Metastatic Liver Carcinoma in the Lung (tissue), 2 donors: ENCODE results near the gene ZNF546.

- PRO-cap, 2 experiments, result no peak in any of the 2 experiments
Observed at GRCh38 chr19:38836311-38837486, 5.1 kb upstream of the ECH1 start.

DNA sequence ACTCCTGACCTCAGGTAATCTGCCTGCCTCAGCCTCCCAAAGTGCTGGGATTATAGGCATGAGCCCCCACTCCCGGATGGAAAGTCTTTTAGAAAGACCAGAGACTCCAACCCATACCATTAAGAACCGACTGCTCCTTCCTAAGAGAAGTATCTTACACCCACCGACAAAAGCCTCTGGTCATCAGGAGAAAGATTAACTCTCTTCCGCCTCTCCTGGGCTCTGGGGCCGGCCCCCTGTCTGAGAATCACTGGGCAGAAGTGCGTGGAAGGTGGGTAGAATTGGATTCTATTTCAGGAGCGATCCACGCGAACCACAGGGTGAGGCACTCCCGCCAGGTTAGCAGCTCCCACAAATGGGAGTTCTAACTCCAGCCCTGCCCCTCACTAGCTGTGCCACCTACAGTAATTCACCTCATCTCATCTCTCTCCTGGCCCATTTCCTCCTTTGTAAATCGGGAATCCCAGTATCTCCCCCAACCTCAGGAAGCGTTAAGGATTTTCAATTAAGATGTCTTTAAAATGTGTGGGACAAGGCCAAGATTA, 1.4 kb downstream of the HNRNPL start:
- PRO-cap, 2 experiments, result no peak in any of the 2 experiments

DNA sequence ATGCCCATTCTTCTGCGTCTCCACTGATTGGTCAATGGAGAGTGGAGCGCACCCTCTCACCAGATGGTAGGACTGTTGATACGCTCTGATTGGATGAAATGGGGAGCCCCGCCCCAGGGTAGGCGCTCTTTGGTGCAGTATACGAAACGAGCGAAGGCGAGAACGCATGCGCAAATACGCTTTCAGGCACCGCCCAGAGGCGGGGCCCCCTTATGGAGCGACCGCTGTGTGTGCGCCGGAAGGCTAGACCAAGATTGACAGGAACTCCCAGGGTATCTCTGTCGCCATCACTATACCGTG, 604 bp upstream of the HNRNPL start:
- PRO-cap, 2 experiments, result peak in 2 of 2 experiments; most common plus-strand start position 213 of the sequence (in 1)

GRCh38 chr19:38894589-38895374, 4.6 kb downstream of the SIRT2 start:
- PRO-cap, 2 experiments, result no peak in any of the 2 experiments

GRCh38 chr19:39143688-39144145, 18.1 kb downstream of the PAK4 start:
- PRO-cap, 2 experiments, result no peak in any of the 2 experiments

DNA sequence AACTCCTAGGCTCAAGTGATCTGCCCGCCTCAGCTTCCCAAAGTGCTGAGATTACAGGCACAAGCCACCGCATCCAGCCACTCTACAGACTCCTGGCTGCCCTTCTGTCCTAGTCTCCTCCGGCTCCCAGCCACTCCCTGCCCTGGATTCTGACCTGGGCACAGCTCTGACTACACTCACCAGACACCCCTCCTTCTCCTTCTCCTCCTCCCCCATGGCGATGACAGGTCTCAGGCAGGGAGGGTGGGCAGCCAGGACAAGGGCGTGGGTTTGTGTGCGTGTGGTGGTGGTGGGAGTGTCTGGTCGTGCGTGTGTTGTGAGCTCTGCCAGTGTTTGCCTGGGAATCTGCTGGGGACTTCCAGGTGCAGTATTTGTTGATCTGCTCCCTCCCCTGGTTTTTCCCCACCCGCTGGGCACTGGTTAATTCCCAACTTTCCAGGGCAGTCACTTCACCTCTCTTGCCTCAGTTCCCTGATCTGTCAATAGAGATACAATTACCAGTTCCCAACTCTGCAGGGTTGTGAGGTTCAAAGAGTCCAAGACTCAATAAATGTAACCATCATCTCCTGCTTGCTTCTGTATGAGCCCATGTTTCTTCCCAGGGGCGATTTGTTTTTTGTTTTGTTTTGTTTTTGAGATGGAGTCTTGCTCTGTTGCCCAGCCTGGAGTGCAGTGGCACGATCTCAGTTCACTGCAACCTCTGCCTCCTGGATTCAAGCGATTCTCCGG, 2.8 kb upstream of the NCCRP1 start:
- PRO-cap, 2 experiments, result no peak in any of the 2 experiments

- PRO-cap, 2 experiments, result no peak in any of the 2 experiments
Observed at GRCh38 chr19:39237759-39238265, 7.0 kb downstream of the IFNL3 start.

DNA sequence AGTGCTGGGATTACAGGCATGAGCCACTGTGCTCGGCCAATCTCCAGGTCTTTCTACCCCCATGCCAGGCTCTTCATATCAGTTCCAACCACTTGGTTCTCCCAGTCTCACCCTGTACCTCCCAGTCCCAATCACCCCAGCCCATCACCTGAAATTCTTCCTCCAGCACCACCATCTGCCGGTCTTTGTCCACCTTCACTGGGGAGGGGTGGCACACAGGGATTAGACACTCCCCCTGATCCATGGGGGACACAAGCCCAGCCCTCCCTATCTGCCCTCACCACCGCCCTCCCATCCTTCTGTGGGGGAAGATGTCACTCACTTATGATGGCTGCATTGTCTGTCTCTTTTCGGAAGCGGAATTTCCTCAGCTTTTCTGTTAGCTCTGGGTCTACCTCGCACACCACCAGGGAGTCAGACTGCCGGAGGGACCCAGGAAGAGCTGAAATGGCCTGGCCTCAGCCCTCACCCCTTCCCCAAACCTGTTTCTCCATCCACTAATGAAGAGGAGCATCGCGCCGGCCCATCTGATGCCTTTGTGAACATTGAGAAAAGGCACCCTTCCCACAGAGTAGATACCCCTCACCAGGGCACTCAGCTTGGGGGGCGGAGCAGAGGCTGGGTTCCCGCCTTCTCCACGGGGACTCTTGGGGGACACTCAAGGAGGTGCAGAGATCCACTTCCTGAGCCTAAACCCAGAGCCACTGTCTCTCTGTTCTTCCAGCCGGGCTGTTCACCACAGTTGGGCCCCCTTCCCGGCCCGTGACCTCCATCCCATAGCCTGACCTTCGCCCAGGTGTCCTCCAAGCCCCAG, 523 bp downstream of the GMFG start:
- PRO-cap, 2 experiments, result no peak in any of the 2 experiments

DNA sequence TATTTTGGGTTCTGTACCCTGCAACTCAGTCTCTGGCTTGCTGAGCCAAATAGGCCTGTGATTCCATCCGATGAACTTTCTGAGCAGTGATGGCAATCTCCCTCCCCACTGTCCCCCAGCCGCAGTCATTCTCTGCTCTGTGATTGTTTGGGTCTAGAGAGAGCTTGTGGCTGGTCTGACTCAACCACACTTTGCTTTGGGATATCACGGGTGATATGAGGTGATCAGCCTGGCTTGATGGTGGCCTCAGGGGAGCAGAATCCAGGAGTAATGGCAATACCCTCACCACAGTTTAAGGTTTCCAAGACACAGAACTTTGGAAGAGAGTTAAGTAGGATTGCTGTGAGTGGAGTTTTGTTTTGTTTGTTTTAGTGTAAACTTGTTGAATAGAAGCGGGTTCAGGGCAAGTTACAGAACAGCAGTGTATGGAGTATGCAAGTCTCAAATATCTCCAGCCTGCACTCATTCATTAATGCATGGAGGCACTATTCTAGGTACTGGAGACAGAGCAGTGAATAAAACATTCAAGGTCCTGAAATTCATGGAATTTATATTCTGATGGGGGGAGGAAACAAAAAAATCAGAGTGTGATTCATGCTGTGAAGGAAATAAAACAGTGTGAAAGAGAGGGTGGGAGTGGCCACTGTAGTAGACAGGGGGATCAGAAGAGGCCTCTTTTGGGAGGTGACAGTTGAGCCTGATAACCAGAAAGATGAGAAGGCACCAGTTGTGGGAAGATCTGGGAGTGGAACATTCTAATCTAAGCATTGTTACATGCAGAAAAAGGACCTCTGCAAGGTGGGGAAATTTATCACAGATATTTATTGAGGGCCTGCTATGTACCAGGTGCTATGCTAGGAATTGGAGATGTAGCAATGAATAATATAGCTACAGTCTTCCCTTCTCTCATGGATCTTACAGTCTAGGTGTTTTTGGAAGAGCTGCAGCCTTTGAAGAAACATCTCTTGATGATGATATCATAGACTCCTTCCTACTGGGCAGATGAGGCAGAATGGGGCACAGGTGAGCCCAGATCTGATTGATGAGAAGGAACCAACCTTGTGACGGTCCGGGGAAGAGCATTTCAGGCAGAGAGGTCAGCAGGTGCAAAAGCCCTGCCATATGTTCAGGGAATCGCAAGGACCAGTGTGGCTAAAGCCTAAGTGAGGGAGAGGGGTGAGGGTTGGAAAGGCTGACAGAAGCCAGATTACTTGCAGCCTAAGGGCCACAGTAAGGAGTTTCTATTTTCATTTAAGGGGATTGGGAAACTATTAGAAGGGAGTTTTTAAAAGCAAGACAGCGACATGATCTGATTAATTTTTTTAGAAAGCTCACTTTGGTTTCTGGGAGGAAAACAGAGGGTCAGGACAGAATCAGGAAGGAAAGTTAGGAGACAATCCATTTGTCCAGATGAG, 5.7 kb downstream of the SAMD4B start:
- PRO-cap, 2 experiments, result no peak in any of the 2 experiments

DNA sequence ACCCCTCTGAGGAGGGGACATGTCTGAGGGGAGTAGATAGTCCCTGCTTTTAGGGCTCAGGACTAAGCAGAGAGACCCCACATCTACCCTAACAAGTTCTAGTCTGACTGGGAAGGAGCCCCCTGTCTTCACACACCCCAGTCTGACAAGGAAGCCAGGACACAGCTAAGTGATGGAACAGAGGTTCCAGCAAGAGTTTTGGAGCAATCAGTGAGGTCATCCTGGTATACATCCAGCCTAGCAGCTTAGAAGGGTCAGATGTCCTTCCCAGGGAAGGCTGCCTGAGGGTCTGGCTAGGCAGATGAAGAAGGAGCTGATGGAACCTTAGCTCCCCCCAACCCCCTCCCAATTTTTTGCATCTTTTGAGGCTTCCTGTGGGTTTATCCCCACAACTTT, 14.9 kb downstream of the PAF1 start:
- PRO-cap, 2 experiments, result no peak in any of the 2 experiments

- PRO-cap, 2 experiments, result peak in 2 of 2 experiments; most common plus-strand start chr19:39403883 (in 2); most common minus-strand start chr19:39403573 (in 1)
Observed at GRCh38 chr19:39403406-39404488, 2.9 kb upstream of the ZFP36 start.

GRCh38 chr19:39413025-39413932, 810 bp downstream of the PLEKHG2 start:
- PRO-cap, 2 experiments, result peak in 2 of 2 experiments; most common plus-strand start chr19:39413779 (in 2); most common minus-strand start chr19:39413592 (in 1)

DNA sequence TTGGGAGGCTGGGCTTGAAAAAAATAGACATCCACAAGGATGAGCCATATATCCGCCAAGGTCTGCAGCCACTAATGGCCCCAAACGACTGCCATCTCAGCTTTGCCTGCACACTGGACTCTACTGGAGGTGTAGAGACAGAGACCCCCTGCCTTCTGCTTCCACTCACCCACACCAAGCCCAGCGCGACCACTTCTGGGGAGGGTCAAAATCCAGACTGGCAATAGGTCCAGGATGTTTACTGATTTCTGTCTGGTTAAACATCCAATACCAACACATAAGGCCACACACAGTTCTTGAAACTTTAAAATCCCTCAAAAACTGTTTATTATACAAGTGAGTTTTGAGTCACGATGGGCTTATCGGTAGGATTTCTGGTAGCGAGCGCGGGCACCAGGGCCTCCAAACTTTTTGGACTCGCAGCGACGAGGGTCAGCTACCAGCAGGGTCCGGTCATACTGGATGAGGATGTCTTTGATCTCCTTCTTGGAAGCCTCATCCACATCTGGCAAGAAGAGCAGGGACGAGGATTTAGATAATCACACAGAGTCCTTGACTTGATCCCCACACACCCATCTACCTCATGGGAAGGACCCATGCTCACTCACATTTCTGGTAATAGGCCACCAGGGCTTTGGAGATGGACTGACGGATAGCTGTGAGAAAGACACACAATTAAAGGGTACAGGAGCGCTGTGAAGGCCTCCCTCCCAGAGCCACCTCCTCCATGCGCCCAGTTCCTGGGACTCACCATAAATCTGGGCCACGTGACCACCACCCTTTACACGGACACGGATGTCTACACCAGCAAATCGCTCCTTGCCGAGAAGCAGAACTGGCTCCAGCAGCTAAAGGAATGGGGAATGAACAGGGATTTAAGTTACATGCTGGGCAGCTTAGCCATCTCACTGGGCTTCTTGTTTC, 2.6 kb downstream of the RPS16 start:
- PRO-cap, 2 experiments, result no peak in any of the 2 experiments

DNA sequence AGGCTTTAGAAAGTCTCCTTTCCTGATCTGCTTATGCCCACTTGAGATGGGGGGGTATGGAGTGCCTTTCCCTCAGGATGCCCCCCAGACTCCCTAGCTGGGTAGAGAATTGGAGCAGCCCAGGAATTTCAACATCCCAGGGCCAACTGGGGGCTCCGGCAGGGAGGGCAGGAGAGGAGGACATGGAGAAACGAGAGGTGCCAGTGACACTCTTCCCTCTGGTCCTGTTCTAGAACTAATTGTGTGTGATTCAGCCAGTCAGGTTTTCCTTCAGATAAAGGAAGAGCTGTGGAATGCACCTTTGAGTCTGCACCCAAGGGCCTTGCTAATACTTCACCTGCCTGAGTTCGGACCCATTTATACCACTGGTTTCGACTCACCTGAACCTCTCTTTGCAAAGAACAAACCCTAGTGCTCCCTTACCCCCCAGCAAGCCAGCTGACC, 13.1 kb upstream of the TIMM50 start:
- PRO-cap, 2 experiments, result no peak in any of the 2 experiments

DNA sequence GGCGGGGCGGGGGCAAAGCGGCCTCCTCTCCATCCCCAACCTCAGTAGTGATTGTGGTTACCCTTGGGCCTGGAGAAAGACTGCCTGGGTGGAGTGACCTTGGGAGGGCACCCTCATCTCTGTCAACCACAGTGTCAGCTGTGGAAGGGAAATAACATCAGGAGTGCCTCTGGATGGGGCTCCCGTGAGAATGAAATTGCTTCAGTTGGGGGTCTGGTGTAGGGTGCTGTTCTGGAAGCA, 7.0 kb upstream of the TIMM50 start:
- PRO-cap, 2 experiments, result no peak in any of the 2 experiments

DNA sequence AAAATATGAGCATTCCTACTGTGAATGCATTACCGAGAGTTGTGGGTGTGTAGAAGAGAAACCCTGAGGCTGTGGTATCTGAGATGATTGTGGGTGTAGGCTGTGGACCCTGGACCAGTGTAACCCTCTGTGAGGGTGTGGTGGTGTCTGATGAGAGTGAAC, 222 bp downstream of the LGALS14 start:
- PRO-cap, 2 experiments, result no peak in any of the 2 experiments

DNA sequence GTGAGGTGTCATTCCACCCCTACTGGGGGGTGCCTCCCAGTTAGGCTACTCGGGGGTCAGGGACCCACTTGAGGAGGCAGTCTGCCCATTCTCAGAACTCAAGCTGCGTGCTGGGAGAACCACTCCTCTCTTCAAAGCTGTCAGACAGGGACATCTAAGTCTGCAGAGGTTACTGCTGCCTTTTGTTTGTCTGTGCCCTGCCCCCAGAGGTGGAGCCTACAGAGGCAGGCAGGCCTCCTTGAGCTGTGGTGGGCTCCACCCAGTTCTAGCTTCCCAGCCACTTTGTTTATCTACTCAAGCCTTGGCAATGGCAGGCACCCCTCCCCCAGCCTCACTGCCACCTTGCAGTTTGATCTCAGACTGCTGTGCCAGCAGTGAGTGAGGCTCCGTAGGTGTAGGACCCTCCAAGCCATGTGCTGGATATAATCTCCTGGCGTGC, 15.1 kb downstream of the LGALS14 start:
- PRO-cap, 2 experiments, result no peak in any of the 2 experiments

DNA sequence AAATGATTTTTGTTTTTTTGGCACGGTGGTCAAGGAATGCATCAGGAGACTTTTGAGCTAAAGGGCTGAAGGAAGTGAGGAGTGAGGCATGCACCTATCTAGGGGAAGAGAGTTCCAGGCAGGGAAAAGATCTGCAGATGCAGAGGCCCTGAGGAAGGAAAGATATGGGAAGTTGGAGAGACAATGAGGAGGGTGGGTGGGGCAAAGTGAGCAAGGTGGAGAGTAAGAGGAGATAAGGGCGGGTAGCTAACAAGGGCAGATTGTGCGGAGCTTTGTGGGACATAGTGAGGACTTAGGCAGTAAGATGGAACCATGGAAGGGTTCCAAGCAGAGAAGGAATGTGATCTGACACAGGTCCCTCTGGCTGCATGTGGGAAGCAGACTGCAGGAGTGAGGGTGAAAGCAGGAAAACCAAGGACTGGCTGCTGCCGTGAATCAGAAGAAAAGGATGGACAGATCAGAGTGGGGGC, 814 bp upstream of the FBL start:
- PRO-cap, 2 experiments, result no peak in any of the 2 experiments

GRCh38 chr19:39891458-39892393, 45.5 kb upstream of the FBL start:
- PRO-cap, 2 experiments, result no peak in any of the 2 experiments

- PRO-cap, 2 experiments, result peak in 2 of 2 experiments; most common plus-strand start chr19:39997060 (in 1); most common minus-strand start chr19:39996956 (in 2)
Observed at GRCh38 chr19:39996116-39997190, at the start of gene ZNF546. TSS of gene ZNF546 (plus strand) at chr19:39997060.